Measurements from ENCODE around the genes ASCC3 and HACE1.

GRCh38 chr6:95519081-95520054 lies 58.0 kb upstream of the MANEA start:
- RRBS: no CpG with 5 or more reads among the region's 31 CpGs

GRCh38 chr6:96693438-96694502 lies 130.8 kb downstream of the FHL5 start:
- RRBS: 64% methylated on average over 2 of the region's 10 CpGs

DNA sequence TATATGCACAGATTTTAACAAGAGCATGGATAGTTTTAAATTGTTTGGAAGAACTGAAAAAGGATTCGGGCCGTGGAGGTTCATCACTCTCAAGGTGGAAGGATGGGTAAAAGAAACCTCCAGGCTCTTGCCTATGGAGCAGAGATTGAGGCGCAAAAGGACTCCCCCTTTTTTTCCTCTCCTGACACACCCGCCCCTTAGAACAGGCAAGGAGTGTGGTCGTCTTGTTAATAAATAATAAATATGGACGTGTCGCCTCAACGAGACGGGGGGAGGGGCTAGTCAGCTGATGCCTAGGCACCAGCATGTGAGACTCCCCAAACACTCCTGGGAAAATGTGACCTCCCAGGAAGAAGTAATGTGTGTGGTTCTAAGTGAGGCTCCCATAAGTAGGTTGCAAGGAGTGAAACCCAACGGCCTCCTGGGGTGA lies 989 bp upstream of the FAXC start:
- RRBS: no CpG with 5 or more reads among the region's 10 CpGs

GRCh38 chr6:99836172-99836401 lies 157.9 kb downstream of the MCHR2 start:
- RRBS: no CpG with 5 or more reads among the region's 2 CpGs

DNA sequence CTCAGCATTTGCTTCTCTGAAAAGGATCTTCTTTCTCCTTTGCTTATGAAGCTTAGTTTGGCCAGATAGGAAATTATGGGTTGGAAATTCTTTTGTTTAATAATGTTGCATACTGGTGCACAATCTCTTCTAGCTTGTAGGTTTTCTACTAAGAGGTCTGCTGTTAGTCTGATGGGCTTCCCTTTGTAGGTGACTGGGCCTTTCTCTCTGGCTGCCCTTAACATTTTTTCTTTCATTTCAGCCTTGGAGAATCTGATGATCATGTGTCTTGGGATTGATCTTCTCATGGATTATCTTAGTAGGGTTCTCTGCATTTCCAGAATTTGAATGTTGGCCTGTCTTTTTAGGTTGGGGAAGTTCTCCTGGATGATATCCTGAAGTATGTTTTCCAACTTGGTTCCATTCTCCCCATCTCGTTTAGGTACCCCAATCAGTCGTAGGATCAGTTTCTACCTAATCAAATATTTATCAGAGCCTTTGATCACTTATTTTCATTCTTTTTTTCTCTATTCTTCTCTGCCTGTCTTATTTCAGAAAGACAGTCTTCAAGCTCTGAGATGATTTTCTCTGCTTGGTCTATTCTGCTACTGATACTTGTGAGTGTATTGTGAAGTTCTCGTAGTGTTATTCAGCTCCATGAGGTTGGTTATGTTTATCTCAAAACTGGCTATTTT lies 139.9 kb downstream of the ASCC3 start:
- RRBS: no CpG with 5 or more reads among the region's 3 CpGs

DNA sequence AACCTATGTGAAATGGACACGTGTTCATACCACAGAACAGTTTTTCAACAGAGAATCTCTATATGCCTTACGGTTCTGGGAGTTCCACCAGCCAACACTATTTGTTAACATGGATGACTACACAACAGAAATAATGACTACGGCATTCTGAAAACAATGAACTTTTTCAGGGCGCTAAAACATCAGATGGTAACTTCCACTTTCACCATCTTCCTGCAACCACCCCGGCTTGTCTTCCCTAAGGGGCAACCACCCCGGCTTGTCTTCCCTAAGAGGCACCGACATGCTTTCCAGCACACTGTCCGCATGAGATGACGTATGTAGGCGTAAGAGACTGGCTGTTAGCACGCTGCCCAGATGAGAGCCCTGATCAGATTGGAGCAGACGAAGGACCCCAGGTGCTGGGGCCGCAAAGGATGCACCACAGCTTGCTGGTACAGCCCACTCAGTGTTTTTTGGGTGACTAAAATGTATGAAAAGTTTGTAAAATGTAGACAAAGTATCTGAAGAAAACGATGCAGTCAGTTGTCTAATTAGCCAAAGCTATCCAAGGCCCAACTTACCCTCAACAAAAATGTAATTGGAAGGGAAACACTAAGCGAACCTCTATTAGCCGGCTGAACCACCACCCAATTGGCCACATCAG lies 29.3 kb downstream of the ASCC3 start:
- RRBS: no CpG with 5 or more reads among the region's 16 CpGs

- RRBS: 1% methylated on average over 40 of the region's 86 CpGs
Measured at GRCh38 chr6:100880650-100881688, at the start of gene ASCC3. Gene ASCC3 (minus strand): TSS chr6:100881329.

- RRBS: no CpG with 5 or more reads among the region's 23 CpGs
Measured at GRCh38 chr6:101392918-101393536, 481 bp upstream of the GRIK2 start.

GRCh38 chr6:104858953-104860386 lies at the start of gene HACE1:
Gene HACE1 (minus strand): TSS chr6:104859919.
- RRBS: 2% methylated on average over 40 of the region's 95 CpGs

DNA sequence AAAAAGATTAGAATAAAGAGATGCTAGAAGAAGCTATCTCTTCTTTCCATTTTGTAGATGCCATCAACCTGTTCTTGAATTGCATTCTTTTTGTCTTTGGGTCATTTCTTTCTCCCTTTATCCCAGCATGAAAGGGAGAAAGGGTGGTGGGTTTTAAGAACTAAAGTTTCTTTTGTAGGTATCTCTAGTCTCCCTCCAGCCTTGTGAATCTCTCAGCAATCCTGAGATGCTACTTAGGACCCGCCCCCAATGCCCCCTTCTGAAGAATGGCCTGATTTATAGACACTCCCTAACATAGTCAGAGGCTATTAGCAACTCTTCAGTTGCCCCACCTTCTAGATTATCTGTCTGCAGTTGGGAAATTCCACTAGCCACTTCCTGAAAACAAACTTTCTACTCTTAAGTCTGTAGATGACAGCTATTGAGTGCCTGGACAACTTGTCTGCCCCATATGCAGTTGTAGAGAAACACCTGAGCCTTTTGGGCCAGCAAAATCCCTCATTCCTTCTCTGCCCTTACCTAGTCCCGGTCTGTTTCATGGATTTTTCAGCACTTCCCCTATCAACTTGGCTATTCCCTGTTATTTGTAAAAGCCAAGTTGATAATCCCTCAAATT lies 188.1 kb upstream of the PREP start:
- RRBS: no CpG with 5 or more reads among the region's 2 CpGs

GRCh38 chr6:105796096-105796771 lies 289.9 kb upstream of the PRDM1 start:
- RRBS: no CpG with 5 or more reads among the region's 11 CpGs

DNA sequence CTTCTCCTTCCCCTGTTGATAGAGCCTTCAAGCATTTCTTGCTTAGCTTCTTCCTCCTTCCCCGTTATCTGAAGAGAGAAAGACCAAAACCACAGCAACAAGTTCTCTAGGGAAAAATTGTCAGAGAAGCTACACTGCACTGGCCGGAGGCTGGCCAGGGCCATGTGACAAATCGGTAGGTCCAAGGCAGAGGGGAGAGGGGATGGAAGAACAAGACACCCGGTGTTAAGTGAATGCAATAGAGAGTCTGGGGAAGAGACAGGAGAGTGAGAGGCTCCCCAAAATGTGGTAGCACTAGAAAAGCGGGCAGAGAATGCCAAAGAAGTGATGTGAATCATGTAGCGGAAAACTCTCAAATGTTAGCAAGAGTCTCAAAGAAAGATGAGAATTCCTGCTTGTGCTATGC lies 202.0 kb upstream of the PRDM1 start:
- RRBS: 79% methylated on average over 3 of the region's 6 CpGs

GRCh38 chr6:105985459-105986090 lies 100.6 kb upstream of the PRDM1 start:
- RRBS: 0% methylated on average over 2 of the region's 13 CpGs

DNA sequence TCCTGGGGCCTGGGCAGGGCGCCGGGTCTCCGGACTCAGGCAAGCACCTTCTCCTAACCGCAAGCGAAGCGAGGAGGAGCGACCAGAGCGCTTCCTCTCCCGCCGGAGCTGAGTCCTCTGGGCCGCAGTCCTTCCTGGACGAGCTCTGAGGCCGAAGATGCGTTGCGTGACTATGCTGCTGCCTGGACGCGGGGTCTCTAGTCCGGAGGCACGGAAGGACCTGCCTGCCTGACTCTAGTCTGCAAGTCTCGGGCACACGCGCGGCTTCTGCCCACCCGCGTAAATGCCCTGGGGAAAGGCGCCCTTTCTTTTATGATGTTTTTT lies 100.1 kb upstream of the PRDM1 start:
- RRBS: 13% methylated on average over 12 of the region's 26 CpGs

DNA sequence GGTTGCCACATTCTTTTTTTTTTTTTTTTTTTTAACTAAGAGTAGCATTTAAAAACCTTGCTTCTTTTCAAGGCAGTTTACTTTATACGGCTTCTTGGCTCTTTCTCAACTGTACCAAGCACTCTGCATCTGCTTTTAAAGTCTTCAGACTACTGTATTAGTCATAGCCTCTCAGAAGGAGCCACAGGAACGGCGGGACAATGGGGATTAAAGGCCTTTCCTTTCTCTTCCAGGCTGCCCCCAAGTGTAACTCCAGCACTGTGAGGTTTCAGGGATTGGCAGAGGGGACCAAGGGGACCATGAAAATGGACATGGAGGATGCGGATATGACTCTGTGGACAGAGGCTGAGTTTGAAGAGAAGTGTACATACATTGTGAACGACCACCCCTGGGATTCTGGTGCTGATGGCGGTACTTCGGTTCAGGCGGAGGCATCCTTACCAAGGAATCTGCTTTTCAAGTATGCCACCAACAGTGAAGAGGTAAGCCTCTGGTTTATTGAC lies 1.9 kb downstream of the PRDM1 start:
- RRBS: no CpG with 5 or more reads among the region's 8 CpGs

DNA sequence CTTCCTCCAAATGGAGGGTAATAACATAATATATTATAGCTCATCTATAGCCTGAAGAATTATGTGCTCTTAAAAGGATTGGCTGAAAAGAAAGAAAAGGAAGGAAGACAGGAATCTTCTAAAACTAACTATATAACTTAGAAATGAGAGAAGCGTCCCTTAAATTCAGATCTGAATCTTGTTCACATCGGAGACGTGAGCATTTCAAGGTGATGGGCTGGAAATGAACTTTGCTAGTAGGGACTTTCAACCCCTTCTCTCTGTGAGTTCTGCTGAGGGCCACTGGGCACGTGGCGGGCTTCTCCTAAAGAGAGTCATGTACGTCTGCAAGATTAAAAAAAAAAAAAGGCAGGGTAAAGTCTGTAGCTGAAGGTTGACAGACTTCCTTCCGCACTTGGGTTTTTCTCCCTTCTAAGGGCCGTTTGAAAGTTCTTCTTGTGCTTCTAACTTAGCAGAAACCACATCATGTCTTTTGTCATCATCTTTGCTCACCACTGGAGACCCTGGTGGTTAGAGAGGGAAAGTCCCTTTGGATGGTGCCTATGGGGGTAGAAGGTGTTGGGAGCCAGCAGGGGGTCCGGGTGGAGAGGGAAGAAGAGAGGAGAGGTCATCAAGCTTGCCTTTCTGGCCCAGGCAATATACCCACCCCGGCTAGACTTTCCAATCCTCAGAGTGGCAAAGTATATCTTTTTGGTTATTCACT lies 31.4 kb downstream of the PRDM1 start:
- RRBS: 87% methylated on average over 2 of the region's 10 CpGs

GRCh38 chr6:106195057-106195608 lies 109.0 kb downstream of the PRDM1 start:
- RRBS: no CpG with 5 or more reads among the region's 4 CpGs

- RRBS: no CpG with 5 or more reads among the region's 1 CpG
Measured at GRCh38 chr6:106458221-106458592, 97.7 kb downstream of the CRYBG1 start.

GRCh38 chr6:106501723-106502545 lies 127.4 kb downstream of the RTN4IP1 start:
- RRBS: no CpG with 5 or more reads among the region's 3 CpGs

GRCh38 chr6:106519369-106520636 lies 109.5 kb downstream of the RTN4IP1 start:
- RRBS: no CpG with 5 or more reads among the region's 16 CpGs